A172 (cell line): ENCODE data around the gene KLHL29.

DNA sequence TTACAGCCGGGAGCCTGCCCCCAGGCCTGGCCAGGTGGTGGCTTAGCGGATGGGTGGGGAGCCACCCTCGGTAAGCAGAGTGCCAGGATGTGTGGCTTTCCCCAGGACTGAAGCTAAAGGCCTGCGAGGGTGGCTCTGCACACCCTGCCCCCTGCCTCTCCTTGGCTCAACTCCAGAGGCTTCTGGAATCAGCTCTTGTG, 79.8 kb downstream of the RHOB start:
- RAMPAGE, long total RNA: no peak

- RAMPAGE, long total RNA: no peak
Measured at GRCh38 chr2:20538556-20539177, 91.8 kb downstream of the RHOB start.

DNA sequence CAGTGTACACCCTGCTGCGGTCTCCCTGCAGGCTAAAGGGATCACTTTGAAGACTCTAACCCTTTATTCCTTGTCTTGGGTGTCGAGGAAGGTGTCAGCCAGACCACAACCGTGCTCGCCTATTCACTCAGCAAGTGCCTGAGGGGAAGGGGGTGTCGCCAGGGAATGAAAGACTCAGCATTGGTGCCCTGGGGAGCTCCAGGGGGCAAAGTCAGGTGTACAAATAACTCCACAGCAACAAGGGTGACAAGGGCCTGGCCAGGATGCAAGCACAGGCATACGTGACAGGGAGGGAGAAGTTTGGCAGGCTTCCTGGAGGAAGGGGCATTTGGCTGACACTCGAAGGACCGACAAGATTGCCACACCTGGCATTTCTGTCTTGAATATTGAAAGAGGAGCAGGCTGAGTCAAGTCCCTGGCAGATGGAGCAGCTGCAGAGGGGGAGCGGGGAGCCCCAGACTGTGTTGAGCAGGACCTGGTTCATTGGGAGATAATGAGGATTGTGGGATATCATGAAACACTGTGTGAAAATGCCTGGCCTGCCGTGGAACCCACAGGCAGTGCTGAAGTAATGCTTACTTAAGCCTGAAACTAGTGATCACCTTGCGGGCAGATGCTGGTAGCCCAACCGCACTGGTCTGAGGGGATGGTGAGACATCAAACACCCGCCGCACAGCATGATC, 93.9 kb downstream of the RHOB start:
- RAMPAGE, long total RNA: no peak

GRCh38 chr2:20565595-20566090, 85.3 kb downstream of the HS1BP3 start:
- RAMPAGE, long total RNA: no peak

DNA sequence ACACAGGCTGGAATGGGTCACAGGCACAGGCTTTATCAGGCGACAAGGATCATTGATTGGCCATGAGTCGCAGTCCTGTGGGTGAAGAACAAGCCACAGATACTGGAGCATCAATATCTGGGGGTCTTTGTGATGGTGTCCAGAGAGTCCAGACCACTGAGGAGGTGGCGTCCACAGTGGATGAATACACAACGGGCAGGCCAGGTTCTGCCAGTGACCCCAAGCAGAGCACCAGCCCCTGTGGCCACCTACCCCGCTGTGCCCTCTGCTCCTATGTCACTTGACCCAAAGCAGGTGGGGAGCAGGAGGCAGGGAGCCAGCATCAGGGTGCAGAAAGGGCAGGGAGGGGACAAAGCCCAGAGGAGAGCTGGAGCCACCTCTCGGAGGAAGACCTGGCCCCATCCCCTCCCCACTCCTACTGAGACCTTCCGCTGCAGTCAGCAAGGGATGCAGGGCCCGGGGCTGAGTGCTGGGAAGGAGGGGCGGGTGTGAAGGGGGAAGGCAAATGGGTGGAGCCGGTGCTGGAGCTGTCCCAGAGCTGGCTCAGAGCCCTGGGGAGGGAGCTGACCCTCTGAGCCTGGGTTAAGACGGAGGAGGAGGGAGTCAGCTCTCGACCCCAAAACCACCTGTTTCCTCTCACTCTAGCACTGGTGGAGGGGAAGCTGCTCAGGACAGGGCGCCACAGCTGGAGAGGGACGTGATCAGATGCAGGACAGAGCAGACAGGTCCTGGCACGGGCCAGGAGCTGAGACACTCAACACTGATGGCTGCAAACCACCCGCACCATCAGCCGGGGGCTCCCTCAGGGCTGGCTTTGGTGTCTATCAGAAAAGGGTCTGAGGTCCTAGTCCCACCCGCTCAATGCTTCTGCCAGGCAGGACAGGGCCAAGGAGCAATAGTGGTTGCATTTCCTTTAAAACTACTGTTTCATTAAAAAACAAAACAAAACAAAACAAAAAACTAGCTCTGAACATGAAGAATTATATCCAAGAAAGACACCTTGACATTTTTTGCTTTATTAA, 33.8 kb downstream of the HS1BP3 start:
- RAMPAGE, long total RNA: no peak

DNA sequence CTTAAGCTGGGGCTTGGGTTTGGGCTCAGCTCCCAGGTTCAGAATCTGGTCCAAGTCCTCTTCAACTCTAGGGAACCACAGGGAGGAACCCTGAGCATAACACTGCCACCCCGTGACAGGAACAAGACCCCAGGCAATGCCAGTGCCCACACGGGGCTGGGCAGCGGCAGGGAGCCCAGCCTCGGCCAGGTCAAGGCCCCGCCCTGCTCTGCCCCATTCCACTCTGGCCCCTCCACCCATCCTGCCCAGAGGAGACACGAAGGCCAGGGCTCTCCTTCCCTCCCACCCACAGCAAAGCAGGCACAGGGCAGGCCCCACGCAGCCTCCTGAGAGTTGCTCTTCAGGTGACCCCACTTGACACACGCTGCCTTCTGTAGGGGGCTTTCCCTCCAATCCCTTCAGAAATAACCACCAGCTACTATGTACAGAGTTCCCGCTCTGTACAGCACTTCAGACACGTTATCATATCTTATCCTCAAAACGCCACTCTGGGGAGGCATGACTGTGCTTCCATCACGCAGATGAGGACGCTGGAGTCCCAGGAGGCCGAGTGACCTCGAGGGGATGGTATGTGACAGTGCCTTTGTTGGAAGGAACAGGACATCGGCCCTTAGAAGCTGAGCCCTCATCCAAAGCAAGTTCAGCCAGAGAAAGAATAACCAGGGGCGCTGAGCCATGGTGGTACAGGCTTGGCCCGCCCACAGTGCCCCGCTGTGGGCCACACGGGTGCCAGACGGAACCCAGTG, 31.5 kb downstream of the HS1BP3 start:
- RAMPAGE, long total RNA: no peak

DNA sequence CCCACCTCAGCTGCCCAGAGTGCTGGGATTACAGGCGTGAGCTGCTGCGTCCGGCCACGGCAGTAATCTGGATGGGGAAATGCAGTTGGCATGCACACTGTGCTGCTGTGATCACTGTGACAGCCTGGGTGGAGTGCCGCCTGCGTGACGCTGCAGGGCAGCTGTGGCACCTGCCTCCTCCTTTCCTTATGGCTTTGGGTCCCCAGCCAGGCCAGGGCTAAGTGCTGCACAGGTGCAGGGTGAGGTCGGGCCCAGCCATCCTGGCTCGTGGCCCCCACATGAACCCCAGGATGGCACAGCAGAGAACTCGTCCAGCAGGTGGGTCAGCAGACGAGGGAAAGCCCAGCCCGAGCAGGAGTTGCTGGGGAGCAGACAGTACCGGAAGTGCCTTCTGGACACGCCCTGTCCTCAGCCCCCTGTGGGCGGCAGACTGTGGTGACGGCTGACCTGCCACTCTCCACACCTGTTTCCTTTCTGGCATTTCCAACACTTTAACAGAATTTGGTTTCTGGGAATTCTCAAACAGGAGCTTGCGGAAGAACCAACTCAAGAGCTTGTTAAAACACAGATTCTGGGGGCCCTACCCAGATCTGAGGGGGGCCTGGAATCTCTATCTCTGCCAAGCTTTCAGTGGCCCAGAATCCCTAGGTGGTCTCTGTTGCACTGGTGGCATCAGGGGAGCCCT, 17.0 kb downstream of the HS1BP3 start:
- RAMPAGE, long total RNA: no peak

GRCh38 chr2:21010774-21011415, 33.0 kb downstream of the APOB start:
- RAMPAGE, long total RNA: no peak

- RAMPAGE, long total RNA: no peak
Measured at GRCh38 chr2:21020713-21021838, 22.8 kb downstream of the APOB start.

DNA sequence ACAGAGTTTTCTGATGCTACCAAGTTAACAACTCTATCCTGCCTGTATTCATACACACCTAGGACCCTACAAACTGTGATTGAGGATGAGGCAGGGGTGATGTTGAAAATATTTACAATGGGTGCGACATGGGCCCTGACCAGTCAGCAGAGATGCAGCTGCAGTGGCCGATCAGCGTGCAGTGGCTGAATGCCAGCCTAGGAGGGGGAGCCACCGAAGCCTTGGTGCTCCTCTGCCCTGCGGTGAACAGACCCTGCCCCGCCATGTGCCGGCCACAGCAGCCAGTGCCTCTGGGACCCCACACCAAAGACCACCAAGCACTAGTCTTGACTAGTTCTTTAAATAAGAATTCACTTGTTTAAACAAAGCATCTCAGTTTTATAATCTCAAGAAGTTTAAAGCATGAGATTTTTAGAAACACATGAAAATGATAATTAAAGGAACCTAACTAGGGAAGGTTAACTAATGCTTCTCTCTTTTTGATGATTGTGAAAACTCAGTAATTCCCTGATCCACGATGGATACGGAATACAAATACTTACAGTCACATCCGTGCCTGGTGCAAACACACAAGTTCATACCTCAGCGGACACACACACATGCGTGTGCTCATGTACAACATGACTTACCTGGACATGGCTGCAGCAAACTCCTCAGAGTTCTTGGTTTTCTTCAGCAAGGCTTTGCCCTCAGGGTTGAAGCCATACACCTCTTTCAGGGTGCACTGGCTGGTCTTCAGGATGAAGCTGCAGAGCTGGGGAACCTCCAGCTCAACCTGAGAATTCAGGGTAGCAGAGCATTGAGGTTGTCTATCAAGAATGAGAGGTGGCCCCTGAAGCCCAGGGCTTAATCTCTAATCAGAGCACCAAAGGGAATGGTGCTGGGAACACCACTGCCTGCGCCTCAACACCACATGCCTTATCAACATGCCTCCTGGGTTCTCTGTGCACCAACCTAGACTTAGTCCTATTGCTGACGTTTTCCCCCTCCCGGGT, 3.3 kb downstream of the APOB start:
- RAMPAGE, long total RNA: no peak

DNA sequence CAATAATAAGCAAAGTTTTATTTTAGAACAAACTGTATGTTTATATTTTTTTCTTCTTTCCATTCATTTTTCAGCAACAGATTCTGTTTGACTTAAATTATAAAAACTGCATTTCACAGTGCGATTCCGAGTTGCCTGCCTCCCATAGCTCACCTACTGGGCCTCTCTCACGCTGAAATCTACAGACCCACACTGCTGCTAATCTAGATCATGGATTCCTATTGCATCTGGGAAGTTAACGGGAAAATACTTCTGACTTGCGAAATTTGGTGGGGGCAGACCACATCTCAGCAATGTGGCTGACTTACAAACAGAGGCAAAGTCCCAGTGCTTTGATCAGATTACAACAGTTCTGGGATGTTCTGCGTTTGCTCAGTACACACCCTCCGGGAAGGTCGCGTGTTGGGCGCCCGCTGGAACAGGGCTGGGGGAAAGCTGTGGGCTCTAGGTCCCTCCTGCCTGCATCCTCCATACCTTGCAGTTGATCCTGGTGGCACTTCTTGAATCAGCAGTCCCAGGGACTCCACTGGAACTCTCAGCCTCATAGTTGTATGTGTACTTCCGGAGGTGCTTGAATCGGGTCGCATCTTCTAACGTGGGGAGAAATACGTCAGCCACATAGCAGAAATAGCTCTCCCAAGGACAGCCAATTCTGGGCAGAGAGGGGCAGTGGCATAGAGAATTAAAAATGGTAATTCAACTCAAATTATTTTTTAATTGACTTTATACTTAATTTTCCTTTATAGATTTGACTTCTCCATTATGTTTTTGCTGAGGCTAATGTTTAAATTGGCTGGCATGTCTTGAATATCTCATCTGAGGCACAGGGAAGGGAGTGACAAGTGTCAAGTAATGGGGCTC, 1.8 kb downstream of the APOB start:
- RAMPAGE, long total RNA: no peak

DNA sequence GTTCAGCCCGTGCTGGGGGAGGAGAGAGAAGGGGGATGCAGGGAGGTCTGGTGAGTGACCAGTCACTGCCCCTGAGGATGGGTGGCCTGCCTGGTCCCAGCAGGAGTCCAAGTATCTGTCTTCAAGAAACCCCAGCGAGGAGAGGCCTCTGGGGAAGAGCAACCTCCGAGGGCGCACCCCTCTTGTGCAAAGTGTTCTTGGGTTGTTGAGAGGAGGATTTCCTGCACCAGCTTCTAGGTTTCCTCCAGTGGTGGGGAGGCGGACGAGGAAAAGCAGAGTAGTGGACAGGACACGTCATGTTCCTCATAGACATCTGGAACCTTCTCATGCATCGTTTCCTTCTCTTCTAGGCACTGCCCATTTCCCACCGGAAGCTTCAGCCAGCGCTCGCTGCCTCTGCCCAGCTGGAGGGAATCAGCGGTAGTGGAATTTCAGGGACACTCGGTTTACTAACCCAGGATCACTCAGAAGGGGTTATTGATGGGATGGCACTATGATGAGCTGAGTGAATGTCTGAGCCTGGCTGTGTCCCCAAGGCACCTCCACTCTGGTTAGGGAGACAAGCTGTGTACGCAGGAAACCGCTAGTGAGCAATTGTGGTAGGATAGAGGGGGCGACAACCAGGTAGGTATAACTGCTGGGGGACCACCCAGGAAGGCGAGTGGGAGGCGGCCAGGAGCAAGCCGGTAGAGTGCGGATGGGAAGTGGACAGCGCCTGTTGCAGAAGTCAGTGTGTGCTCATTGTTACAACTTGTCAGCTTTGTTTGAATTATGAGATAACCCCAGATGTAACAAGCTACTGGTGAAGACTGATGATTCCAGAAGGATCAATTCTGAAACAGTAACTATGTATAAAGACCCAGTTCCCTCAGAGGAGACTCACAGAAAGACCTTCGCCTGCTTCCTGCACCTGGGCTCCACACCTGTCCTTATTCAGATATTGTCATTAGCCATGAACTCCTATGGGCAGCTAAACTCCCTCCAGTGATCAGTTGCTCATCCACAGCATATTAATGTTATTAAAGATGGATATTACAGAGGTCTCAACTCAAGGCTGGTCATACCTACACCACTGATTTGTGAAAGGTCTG, 1.0 kb upstream of the APOB start:
- RAMPAGE, long total RNA: no peak

- RAMPAGE, long total RNA: no peak
Measured at GRCh38 chr2:21396169-21396802, 272.5 kb downstream of the TDRD15 start.

- RAMPAGE, long total RNA: no peak
Measured at GRCh38 chr2:22025269-22025760, 901.5 kb downstream of the TDRD15 start.

DNA sequence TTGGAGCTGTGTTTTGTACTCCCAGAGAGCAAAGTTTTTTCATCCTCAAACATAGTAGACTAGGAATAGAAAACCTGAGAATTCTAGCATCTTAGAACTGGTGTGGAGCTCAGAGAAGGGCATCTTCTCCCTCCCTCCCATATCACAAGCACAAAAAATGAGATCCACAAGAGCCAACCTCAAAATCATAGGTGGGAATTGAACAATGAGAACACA, 904.1 kb downstream of the TDRD15 start:
- RAMPAGE, long total RNA: no peak

GRCh38 chr2:22559684-22560006, 825.3 kb upstream of the KLHL29 start:
- RAMPAGE, long total RNA: no peak

DNA sequence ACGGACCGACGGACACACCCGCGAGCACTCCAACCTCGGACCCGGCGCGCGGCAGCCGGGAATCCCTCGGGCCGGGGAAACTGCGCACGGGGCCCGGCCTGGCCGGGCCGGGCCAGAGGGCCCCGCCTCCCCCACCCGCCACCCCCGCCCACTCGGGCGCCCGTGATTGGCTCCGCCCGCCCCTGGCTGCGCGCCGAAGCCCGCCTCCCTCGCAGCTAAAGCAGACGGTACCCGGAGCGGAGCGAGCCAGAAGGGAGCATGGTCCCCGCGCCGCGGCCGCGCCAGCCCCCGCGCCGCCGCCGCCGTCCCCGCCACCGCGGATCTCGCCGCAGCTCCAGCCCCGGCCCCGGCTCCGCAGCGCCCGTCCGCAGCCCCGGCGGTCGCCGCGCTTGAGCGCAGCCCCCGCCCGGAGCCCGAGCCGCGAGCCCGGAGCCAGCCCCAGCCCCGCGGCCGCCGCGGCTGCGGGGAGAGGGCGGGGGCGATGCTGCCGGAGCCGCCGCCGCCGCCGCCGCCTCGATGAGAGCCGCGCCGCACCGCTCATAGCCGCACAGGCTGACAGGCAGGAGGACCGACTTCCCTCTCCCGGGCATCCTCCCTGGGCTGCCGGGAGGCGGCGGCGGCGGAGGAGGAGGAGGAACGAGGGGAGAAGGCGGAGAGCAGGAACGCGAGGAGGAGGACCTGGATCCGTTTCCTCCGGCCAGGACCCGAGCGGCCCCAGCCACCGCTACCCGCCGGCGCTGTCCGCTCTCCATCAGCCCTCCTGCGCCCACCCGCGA, at the start of gene KLHL29:
Gene KLHL29 (plus strand): TSS at position 223 of the 776 bp plus-strand sequence.
- RAMPAGE, long total RNA: no peak

- RAMPAGE, long total RNA: no peak
Measured at GRCh38 chr2:23525219-23525636, 140.2 kb downstream of the KLHL29 start.

GRCh38 chr2:23745627-23746222, 181.2 kb downstream of the ATAD2B start:
- RAMPAGE, long total RNA: no peak

GRCh38 chr2:23884588-23885199, 42.2 kb downstream of the ATAD2B start:
- RAMPAGE, long total RNA: no peak